Mesenchymal stem cell of adipose (primary cell): ENCODE measurements around the genes CHST11 and NOPCHAP1.

- CAGE, long polyA plus RNA, result no peak
Measured at GRCh38 chr12:103172891-103173099, 215.3 kb downstream of the ASCL1 start.

DNA sequence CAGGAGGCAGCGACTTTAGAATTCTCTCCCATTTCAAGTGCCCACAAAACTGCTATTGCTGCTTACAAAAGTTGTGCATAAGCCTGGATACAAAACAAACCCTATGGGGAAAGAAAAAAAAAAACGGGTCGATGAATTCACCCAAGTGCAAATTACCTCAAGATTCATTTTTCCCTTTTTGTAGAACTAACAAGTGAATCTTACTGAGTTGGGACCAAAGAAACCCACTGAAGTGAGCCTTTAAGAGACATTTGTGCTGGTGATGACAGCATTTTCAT lies 27.2 kb downstream of the C12orf42 start:
- CAGE, long polyA plus RNA, result no peak

DNA sequence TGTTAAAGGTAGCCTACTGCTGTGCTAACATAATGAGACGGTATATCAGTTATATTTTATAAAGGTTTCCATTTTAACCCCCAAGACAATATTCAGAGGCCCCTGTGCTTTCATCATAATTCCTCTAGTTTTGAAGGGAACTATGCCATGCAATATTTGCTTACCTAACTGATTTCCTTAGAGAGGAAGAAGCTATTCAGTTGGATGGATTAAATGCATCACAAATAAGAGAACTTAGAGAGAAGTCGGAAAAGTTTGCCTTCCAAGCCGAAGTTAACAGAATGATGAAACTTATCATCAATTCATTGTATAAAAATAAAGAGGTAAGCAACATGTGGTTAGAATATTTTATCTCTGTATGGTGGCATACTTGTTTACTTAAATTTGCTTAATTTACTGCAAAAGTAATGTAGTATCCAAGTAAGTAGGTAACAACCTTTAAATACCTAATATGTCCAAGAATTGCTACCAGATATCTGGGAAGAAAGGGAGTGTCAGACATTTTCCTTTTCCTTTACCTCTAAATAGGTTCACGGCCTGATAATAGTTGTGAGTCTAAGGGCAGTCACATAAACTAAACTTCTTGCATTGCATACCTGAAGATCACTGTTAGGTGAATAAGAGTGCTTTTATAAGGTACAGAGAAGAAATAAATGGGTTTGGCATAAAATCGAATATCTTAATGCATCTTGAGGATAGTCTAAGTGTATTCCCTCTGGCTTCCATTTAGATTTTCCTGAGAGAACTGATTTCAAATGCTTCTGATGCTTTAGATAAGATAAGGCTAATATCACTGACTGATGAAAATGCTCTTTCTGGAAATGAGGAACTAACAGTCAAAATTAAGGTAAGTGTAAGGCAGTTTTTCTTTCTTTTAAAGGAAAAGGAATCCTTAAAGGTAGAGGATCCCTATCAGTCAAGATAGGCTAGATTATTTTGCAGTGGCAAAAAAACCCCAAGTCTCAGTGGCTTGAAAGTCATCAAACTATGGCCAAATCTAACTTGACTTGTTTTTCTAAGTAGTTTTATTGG lies 2.2 kb downstream of the HSP90B1 start:
- CAGE, long polyA plus RNA, result no peak

DNA sequence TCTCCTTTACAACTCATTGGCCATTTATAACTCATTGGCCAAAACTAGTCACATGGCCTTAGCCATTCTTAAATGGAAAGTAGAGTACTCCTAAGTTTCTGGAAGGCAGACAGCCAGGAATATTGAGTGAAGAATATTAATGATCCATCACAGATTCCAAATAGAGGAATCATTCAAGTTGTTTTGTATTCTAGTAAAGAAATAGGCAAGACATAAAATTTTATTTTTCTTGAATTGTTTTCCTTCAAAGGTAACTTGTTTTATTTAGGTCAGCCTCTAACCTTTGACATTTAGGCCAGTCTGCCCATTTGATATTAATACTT lies 3.2 kb downstream of the HSP90B1 start:
- CAGE, long polyA plus RNA, result no peak

DNA sequence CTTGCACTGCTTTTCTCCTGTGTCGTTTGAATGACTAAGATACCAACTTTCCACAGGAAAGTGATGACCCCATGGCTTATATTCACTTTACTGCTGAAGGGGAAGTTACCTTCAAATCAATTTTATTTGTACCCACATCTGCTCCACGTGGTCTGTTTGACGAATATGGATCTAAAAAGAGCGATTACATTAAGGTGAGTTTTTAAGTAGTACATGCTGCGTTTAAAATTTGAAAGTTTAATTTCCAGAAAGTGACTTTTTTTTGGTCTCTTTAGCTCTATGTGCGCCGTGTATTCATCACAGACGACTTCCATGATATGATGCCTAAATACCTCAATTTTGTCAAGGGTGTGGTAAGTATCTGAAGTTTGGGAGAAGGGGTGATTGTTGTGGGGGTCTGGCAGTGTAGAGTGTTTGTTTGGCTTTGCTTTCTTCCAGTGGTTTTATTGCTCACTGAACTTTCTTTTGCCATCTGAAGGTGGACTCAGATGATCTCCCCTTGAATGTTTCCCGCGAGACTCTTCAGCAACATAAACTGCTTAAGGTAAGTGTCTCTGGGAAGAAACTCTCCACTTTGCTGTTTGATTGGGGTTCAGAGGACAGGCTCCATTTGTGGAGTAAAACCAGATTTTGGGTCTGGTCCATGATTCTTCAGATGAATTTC lies 11.3 kb downstream of the HSP90B1 start:
- CAGE, long polyA plus RNA, result no peak

DNA sequence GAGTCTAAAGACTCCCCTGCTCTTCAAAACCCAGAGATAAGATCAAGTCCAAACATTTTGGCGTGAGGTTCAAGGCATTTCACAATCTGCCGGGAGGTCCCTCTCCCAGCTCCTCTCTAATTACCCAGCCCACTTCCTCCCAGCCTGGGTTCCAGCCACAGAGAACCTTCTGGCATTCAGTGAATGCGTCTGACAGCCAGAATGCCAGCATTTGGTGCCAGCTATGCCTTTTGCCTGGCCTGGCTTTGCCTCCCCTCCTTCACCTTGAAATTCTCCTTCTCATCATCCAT lies 37.6 kb upstream of the TXNRD1 start:
- CAGE, long polyA plus RNA, result no peak

DNA sequence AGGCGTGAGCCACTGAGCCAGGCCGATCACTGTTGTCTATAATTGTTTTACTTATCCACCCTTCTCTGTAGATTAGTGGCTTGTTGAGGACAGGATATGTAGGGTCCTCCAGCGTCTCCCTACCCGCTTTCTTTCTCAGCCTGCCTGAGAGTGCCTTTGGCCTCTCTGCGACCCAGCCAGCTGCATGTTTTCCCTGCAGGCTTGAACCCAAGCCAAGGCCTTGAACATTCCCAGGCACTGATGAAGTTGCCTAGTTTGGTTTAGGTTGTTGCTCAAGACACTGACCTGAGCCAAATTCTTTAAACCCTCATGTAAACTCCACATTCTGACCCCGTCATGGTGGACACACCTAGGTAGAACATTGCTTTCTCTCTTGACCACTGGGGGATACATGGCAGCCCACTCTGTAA lies 33.5 kb upstream of the TXNRD1 start:
- CAGE, long polyA plus RNA, result no peak

GRCh38 chr12:104456417-104457042 lies at the start of gene CHST11:
TSS of gene CHST11 (plus strand) at chr12:104456948.
- CAGE, long polyA plus RNA, result no peak

GRCh38 chr12:104473072-104474258 lies 16.7 kb downstream of the CHST11 start:
- CAGE, long polyA plus RNA, result no peak

DNA sequence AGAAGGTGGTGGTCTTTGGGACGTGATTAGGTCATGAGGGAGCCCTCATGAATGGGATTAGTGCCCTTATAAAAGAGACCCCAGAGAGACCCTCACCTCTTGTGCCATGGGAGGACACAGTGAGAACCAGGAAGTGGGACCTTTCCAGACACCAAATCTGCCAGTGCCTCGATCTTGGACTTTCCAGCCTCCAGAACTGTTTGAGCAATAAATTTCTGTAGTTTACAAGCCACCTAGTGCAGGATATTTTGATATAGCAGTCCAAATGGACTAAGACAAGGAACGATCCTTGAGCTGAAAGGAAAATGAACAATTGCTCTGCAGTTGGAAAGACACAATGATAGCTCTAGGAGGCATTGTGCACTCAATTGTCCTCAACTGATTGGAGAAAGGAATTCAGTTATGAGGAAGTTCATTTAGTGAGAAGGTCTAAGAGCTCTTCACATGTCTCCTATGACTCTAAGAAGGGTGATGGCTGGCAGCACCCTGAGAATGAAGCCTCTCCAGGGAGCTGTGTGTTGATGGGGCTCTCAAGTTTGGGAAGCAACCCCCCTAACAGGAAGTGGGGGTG lies 20.9 kb downstream of the CHST11 start:
- CAGE, long polyA plus RNA, result no peak

DNA sequence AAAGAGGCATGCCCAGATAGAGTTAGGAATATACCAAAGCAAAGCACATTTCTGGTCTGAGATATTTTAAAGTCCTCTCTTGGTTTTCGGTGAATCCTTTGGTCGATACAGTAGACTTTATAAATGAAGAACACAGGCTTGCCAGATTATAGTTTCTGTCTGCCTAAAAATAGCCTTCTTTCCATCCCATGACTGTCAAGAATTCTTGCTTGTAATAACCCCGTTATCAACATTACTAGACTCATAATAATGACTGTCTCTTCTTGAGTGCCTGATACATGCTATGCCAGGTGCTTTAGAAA lies 30.1 kb downstream of the CHST11 start:
- CAGE, long polyA plus RNA, result no peak

- CAGE, long polyA plus RNA, result no peak
Measured at GRCh38 chr12:104494826-104495300, 38.1 kb downstream of the CHST11 start.

- CAGE, long polyA plus RNA, result no peak
Measured at GRCh38 chr12:104649276-104650466, 192.9 kb downstream of the CHST11 start.

DNA sequence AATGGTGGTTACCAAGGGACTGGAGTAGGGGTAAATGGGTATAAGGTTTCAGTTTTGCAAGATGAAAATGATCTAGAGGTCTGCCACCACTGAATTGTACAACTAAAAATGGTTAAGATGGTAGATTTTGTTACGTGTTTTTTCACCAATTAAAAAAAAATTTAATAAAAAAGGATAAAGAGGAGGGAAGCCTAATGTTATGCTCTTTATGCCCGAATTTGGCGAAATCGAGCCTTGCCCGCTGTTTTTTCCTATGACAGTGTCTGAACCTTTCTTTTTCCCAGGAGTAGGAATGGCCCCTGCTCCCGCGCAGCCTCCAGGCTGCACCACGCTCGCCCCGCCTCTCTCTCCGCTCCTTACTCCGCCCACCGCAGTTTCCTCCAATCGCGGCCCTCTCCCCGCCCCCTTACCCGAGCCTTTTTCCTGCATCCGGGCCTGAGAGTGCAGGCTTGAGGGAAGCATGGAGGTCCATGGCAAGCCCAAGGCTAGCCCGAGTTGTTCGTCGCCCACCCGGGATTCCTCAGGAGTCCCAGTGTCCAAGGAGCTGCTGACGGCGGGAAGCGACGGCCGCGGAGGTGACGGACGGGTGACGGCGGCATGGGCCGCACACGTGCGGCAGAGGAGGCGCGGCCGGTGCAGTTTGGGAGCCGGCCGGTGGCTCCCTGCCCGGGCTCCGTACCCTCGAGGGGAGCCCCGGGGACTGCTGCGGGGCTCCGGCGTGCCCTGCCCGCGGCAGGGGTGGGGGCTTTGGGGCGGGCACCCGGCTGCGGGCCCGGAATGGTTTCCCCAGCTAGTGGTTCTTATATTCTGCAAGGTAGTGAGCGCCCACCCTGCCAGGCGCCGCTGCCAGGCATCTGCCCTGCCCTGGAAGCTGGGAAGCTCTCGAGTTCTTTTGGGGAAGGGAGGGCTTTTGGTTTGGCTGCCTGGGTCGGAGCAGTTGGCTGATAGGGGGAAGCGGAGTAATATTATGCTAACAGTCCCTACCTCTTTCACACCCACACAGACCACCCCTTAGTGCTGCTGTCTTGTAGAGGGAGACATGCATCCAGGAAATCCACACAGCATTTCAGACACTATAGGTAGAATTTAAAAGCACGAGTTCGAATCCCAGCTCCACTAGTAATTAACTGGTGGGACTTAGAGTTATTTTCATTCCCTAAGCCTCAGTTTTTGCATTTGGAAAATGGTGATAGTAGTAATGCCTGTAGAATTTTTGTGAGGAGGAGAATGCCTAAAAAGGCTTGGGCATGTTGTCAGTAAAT lies at the start of gene NOPCHAP1:
NOPCHAP1 (plus strand) TSS at position 424 of the 1,262 bp plus-strand sequence.
- CAGE, long polyA plus RNA, result no peak

DNA sequence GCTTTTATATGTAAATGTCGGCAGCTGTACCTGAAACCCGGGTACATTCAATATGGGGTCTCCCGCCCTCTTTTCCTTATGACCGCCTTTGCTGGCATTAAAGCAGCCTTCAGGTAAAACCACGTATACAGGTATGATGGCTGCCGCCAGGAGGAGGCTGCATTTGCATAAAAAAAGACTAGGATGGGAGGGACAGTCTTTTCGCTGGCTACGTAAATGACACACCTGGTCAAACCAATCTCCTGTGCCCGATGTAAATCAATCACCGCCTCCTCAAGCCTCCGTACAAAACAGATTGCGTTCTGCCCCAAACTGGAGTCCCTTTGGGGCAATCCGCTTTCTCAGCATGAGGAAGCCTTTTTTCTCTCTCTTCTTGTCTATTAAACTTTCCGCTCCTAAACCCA lies 8.1 kb upstream of the ALDH1L2 start:
- CAGE, long polyA plus RNA, result no peak

DNA sequence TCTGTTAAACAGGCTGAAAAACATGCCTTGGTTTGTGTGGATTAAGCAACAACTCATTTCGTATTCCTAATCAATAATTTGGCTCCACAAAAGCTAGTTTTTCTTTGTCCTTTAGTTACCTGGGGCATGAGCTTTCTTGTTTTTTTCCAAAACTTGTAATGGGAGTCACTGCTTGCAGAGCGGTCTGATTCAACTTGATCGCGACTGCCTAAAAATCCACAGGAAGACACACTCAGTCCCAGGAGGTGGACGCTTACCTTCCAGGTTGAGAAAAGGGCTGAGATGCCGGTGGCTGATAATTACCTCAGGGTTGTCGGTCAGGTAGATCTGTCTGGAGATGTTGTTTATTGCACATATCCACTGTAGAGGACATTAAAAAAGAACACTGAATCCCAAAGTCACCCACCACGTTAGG lies 40.8 kb downstream of the APPL2 start:
- CAGE, long polyA plus RNA, result no peak

DNA sequence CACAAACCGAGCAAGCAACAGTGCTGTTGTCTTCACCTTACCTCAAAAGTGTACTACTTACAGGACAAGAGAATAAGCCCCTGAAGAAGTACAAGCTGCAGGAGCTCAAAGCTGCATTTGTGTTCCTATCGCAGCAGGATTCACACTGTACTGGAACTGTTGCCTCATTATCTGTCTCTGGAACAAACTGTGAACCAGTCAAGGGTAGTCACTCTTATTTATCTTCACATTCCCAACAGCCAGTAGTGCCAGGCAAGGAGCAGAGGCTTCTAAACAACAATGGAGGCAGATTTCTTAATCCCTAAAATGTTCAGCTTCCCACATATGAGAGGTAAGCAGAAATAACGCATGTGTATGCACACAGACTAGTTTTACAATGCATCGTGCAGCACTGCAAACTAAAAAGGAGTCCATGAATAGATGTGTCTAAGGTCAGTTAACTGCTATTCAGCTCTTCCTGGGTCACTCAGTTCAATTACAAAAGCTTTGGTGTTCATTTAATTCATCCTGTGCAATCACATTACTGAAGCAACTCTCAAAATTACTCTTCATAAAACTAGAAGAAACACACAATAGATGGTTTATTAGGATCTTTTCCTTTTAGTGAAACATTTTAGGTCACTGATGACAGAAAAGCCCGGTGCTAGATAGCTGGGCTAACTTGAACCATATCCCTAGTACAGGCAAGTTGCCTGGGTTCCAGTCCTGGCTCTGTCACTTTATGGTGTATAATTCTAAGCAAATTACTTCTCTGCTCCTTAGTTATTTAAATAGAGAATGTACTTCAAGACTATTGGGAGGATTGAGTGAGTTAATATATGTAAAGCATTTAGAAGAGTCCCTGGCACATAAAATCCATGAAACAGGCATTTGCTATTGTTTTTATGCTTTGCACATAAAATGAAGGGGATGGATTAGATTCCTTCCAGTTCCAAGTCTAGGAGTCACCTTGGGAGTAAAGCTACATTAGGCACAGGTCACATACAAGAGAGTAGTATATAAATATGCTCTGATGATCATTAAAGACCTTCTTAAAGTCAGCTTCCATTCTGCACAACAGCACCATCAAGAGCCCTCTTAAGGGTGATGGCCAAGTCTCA lies 2.6 kb downstream of the APPL2 start:
- CAGE, long polyA plus RNA, result no peak

DNA sequence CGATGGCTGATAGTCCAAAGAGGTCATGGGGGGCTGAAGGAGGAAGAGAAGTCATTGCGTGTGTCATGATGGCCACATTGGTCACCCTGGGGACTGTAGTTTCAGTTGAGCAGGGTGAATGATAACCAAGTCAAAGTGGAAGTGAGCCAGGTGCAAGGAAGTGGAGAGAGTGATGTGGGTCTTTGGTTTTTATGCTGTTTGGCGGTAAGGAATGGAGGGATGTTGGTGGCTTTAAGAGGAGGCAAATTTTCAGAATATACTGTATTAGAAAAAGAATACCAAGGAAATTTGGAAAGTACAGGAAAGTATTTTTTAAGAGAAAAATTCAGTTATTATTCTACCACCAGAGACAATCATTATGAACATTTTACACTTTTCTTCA lies 21.7 kb downstream of the C12orf75 start:
- CAGE, long polyA plus RNA, result no peak

- CAGE, long polyA plus RNA, result no peak
Measured at GRCh38 chr12:105466500-105467197, 136.2 kb downstream of the C12orf75 start.

DNA sequence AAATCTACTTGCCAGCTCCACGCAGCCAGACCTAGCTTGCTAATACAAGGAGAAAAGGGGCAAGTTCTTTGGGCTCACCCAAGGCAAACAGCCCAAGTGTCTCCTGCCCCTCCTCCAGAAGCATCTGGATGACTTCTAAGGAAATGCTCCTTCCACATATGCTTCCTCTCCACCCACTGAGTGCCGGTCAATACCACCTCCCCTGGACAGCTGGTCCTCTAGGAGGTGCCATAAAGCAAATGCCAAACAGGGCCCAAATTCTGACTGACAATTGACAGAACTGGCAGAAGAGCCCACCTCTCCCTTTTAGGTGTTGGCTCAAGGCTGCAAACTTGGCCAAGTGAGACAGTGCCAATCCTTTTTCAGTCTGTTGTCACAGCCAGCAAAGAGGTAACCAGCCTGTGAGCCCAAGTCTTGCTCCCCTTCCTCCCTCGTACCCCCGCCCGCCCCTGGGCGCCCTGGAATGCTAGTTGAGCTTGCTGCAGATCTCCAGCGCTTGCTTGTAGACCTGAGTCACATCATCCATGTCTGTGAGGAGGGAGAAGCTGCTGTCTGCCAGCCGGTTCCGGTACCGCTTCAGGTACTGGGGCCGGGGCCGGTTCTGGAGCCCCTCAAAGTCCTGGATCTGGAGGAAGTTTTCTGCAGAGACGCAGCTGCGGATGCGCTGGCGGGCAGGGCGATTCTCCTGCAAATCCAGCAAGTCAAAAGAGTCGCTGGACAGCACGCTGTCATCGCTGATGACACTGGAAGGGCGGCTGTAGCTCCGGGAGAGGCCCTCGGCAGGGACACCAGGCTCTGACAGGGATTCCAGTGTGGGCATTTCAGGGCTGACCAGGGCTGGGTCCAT lies 72.2 kb downstream of the NUAK1 start:
- CAGE, long polyA plus RNA, result no peak